Colic lymph node (tissue), 1 donor: ENCODE data around the gene DROSHA.

DNA sequence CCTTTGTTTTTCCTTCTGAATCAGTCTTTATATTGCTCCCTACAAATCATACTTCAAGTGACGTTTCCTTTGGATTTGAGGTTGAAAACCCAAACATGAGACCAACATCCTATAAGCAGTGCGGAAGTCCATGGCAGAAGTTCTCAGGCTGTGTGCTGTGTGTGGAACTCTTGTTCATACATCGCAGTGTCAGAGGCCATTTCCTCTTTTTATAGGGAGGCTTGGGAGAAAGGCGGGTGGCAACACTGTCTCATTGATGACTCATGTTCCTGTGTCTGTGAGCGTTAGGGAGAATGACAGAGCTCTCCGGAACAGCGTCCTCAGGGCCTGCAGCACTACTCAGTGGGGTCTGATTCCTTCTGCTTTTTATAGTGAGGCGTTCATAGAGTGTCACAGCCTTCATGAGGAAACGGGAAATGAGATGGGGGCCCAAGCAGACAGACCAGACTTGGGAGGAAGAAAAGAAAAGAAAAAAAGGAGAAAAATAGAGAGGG is 98.8 kb upstream of the BASP1 start:
- PRO-cap: no peak

DNA sequence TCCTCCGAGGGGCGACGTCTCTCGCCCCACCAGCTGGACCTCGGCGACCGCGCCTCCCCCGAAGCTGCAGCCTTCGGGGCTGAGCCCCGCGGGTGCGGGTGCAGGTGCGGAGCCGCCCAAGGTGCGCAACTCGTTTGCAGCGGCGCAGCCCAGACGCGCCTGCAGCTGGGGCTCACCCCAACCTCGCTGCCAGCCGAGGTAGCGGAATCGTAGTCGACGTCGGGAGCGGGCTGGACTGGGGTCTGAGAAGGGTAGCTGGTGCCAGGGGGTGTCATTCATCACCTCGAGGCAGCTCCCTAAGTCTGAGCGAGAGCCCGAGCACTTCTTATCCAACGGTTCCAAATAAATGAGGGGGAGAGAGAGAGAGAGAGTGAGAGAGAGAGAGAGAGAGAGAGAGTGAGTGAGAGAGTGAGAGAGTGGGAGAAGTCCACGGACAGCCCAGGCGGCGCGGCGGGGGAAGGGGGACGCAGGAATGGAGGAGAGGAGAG is 687 bp upstream of the BASP1 start:
- PRO-cap: bidirectional peak, plus-strand start at position 403 of the sequence, minus-strand start at position 340 of the sequence

DNA sequence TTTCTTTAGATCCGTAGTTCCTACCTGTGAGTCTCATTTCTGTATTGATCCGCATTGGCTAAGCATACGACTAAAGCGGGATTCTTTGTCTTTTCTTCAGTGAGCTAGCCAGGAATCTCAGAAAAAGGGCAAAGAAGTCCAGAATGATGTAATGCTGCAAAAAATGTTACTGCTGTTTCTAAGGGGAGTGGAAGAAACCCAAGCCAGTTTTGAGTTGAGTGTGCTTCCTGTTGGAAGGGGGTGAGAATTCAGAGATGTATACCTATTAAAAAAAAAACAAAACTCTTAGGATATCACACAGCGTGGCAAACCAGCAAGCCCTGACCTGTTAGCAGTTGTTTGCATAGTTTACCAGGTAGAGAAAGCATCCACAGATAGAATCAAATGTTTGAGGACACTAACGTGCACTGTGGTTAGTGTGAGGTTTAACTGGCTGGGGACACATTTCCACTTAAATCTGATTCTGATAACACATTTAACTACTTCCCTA is 11.4 kb downstream of the BASP1 start:
- PRO-cap: no peak

DNA sequence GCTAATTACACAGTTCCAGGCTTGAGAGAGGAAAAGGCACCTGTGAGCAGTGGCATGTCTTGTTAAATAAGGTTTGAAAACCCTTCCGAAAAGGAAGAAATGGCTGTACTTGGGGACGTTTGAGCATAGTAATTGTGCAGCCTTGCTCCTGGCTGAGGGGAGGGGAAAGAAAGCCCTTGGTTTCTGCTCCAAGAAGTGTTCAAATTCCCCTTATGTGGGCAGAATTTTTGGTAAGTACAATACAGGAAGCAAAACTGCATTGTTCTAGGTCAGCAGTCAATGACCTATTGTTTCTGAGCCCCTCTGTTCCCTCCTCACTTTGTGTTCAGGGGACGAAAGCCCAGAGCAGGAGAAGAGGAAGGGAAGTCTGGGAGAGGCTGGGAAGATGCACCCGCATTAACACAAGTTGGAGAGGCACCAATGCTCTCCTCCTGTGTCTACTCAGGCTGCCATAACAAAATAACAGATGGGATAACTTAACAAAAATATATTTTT is 11.9 kb downstream of the BASP1 start:
- PRO-cap: no peak

GRCh38 chr5:17415265-17415882 is 76.5 kb downstream of the H3Y2 start:
- PRO-cap: no peak

DNA sequence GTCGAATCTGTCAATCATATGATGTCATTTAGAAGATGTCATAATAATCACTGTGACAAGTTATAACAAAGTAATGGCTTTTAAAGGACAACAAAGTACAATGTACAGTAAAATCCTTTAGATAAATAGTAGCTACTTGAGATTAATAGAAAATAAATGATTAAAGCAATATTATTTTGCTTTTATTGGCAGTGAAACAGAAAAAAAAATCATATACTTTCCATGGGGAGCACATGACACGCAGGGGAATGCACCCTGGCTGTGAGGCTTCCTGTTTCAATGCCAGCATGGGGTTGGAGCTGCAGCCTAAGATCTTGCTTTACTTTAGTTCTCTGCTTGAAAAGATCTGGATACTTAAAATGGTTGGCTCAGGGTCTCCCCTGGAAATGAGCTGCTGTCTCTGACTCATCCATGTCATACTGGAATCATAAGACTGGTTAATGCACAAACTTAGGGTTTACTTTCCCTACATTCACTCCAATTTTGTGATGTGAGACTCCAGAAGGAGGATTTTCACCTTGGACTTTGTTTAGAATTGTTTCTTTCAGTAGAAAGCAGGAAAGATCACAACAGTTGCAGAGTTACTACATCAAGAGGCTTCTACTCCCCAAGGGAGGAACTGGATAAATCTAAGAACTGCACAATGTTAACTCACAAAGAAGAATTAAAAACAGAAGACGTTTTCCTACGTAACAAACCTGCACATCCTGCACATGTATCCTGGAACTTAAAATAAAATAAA is 263.1 kb upstream of the H3Y1 start:
- PRO-cap: no peak

DNA sequence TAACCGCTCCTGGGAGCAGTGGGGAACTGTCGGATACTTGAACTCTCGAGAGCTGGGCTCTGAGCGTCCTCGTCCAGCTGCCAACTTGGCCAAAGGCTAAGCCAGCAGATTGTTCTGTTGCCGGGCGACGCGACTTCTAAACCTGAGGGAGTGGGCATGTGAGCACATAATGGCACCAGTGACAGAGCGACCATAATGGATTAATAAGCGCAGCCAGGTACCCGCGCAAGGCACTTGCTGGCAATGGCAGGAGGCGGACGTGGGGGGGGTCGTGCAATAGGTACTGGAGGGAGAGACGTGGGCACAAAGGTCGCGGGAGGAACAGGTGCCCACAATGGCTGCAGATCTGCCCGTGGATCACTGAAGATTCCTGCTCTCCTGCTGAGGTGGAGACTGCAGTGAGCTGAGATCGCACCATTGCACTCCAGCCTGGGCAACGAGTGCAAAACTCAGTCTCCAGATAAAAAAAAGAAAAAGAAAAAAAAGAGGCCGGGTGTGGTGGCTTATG is 1368.6 kb downstream of the CDH12 start:
- PRO-cap: no peak

DNA sequence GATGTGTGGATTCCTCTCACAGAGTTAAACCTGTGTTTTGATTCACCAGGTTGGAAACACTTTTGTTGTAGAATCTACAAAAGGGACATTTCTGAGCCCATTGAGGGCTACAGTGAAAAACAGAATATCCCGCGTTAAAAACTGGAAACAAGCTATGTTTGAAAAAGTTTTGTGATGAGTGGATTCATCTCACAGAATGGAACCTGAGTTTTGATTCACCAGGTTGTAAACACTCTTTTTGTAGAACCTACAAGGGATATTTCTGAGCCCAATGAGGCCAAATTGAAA is 379.0 kb downstream of the PRDM9 start:
- PRO-cap: no peak

GRCh38 chr5:27491528-27492786 is 453.6 kb upstream of the CDH9 start:
- PRO-cap: no peak

DNA sequence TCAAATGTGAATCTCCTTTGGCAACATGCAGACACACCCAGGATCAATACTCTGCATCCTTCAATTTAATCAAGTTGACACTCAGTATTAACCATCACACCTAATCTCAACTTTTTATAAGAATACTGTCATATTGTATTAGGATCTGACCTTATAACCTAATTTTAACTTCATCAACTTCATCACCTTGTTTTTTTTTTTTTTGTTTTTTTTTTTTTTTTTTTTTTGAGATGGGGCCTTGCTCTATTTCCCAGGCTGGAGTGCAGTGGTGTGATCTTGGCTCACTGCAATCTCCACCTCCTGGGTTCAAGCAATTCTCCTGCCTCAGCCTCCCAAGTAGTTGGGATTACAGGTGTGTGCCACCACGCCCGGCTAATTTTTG is 1024.4 kb upstream of the CDH9 start:
- PRO-cap: no peak

- PRO-cap: no peak
These were observed 1092.7 kb upstream of the CDH6 start for GRCh38 chr5:30100774-30101295.

- PRO-cap: no peak
These were observed 359 bp downstream of the CDH6 start for GRCh38 chr5:31193944-31194146.

DNA sequence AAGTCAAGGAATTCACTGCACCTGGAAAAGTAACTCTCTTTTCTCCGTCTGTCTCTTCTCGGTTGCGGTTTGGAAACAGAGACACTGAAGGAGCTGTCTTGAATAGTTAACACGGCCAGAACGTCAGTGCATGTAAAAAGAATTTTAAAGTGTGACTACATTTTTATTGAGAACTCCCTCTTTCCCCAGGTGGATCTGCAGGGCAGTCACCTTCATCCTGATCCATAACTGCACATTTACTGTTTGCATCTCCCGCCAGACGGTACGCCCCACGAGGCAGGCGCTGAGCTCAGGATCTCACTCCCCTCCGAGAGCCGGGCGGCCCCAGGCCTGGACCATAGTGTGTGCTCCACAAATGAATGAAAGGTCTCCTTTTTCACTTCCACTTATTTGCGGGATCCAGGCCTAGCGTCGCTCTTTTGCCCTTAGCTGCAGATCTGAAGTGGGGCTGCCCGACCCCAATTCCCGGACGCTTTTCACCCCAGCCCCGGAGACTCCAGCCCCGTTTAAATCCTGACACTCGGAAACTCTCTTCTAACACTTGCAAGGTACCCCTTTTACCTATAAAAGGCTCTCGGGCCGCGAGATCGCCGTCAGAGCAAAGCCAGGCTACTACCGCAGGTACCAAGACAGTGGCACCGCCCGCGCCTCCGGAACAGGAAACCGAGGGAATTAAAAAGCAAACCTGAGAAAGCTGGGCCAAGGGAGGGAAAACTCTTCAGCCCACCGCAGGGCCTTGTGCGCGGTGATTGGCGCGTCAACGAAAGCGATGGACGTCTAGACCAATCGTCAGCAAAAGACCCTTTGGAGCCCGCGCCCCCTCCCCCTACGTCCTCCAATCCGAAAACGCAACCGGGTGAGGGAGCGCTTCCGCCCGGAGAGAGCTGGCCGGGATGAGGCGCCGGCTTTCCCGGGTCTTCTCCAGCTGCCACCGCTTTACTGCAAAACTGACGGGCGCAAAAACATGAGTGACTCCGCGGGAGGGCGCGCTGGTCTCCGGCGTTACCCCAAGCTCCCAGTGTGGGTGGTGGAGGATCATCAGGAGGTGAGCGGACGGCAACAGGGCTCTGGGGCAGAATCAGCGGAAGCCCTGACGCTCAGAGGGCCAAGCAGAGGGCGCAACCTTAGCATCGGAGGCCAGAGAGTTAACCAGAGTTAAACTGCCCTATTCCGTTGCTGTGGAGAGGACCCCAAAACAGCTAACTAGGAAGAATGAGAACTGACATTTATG is at the start of gene DROSHA:
DROSHA (minus strand) TSS at position 665 of the 1,231 bp plus-strand sequence.
- PRO-cap: bidirectional peak, plus-strand start at position 877 of the sequence, minus-strand start at position 657 of the sequence

- PRO-cap: no peak
These were observed 238.1 kb downstream of the GOLPH3 start for GRCh38 chr5:31935788-31936604.

GRCh38 chr5:31936605-31937117 is 237.5 kb downstream of the GOLPH3 start:
- PRO-cap: no peak

DNA sequence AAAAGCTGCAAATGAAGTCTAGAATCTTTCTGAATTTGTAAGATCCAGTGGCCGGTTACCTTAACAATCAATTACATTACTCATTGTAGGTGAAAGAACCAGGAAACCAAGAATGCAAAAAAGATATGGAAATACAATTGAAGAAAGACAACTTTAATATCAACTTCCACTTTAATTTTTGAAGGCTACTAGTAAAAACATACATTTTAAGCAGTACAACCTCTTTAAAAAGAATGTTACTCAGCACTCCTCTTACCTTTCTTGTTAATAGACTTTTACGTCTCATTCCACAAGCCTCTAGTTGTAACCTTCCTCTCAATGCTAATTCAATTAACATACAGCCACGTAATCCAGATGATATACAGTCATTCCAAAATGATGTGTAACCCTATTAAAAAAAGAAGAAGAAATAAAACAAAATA is 30.6 kb downstream of the GOLPH3 start:
- PRO-cap: no peak

DNA sequence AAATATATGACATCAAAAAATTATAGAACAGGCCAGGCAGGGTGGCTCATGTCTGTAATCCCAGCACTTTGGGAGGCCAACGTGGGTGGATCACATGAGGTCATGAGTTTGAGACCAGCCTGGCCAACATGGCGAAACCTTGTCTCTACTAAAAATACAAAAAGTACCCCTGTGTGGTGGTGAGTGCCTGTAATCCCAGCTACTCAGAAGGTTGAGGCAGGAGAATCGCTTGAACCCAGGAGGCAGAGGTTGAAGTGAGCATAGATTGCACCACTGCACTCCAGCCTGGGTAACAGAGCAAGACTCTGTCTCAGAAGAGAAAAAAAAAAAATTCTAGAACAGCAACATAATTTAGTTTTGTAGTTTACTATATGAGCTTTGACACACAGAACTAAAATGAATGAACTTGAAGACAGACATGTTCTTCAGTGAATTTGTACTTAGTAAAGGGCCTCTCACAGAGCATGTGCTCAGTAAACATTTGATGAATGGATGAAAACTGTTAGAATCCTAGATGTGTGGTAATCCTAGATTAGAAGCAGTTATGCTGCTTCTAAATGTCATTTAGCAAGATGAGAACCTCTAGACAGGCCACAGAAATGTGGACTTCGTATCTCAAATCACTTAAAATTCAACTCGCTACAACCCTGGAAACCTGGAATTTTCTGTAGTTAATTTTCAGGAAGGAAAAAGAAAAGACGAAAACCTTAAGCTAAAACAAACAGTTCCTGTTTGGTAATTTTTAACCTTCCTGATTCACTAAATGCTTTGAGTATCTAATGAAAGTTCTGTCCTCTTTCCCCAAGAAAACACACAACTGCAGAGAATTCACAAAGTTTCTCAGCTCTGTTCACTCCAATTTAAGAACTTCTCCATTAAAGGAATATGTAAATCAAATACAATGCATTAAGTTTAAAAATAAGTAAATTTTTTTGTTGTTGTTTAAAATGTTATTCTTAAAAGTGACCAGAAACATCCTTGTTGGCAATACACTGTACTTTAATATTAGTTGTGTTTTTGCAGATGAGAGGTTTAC is 8.5 kb downstream of the GOLPH3 start:
- PRO-cap: no peak

DNA sequence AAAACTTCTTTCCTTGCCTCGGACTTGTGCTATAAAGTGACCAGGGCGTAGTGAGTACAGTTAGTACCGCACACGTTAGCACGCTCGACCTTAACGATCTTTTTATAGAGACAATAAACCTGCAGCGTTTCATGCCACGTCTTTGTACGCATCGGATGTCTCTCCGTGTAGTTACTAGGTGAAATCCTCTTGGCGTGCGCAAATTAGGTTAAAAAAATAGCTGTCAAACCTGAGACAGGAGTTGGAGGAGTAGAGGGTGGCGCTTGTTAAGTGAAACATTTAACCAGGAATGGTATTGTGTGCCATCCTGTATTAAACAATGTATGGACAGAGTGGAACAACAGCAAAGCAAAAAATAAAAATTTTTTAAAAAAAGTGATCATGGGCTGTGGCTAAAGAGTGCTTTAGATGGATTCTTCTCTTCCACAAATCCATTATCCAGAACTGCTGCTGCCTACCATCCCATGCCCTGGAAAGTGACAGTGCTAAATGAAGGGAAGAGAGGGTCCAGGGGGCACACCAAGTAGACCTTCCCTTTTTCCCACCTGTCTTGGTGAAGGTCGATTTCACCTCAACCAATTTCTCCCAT is 869 bp upstream of the GOLPH3 start:
- PRO-cap: bidirectional peak, plus-strand start at position 132 of the sequence, minus-strand start at position 144 of the sequence

DNA sequence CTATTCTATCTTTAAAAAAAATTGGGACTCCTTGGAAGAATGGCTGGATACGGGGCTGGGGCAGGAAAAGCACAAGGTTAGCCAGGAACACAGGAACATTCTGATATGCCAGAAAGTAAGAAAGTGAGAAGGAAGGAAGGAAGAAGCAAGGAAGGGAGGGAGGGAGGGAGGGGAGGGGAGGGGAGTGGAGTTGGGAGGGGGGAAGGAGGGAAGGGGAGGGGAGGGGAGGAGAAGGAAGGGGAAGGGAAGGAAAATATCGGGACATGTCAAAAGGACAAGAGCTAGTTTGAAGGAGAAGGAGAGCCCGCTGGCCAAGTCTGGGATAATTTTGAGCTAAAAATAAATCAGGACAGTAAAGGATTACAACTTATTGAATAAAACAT is 26.3 kb upstream of the GOLPH3 start:
- PRO-cap: no peak

GRCh38 chr5:32251375-32251583 is 61.5 kb downstream of the MTMR12 start:
- PRO-cap: no peak